Heart left ventricle (tissue), 7 donors: ENCODE results near the gene FAM8A1.

GRCh38 chr6:16763082-16763693 is 1.9 kb upstream of the ATXN1 start:
- PRO-cap, 6 experiments, result peak in 1 of 6 experiments; most common plus-strand start chr6:16763260 (in 1)
- RAMPAGE, long total RNA, 2 experiments, result no peak in any of the 2 experiments
- RRBS, result no CpG with 5 or more reads among the region's 10 CpGs

GRCh38 chr6:16765839-16766701 is 4.8 kb upstream of the ATXN1 start:
- PRO-cap, 6 experiments, result peak in 2 of 6 experiments; most common minus-strand start chr6:16766361 (in 2)
- RAMPAGE, long total RNA, 2 experiments, result no peak in any of the 2 experiments
- RRBS, result no CpG with 5 or more reads among the region's 3 CpGs

DNA sequence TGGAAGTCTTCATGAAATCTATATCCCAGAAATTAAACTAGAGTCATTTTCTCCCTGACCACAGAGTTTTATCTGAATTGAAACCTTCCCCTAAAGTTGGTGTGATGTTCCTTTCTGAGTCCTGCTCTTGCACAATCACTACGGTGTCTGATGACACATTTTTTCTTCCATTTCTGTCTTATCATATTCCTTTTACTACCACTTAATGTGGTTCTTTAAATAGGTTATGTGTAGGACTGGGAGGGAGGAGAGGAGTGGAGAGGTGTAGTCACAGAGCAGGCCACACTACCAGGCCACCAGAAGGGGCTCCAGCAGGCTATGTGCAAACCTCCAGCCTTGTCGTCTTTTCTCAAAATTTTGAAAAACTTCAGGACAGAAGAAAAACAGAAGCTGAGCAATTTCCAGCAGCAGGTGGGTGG is 39.7 kb upstream of the ATXN1 start:
- PRO-cap, 6 experiments, result peak in 1 of 6 experiments; most common plus-strand start position 299 of the sequence (in 1); most common minus-strand start position 136 of the sequence (in 1)
- RAMPAGE, long total RNA, 2 experiments, result no peak in any of the 2 experiments
- RRBS, result no CpG with 5 or more reads among the region's 2 CpGs

DNA sequence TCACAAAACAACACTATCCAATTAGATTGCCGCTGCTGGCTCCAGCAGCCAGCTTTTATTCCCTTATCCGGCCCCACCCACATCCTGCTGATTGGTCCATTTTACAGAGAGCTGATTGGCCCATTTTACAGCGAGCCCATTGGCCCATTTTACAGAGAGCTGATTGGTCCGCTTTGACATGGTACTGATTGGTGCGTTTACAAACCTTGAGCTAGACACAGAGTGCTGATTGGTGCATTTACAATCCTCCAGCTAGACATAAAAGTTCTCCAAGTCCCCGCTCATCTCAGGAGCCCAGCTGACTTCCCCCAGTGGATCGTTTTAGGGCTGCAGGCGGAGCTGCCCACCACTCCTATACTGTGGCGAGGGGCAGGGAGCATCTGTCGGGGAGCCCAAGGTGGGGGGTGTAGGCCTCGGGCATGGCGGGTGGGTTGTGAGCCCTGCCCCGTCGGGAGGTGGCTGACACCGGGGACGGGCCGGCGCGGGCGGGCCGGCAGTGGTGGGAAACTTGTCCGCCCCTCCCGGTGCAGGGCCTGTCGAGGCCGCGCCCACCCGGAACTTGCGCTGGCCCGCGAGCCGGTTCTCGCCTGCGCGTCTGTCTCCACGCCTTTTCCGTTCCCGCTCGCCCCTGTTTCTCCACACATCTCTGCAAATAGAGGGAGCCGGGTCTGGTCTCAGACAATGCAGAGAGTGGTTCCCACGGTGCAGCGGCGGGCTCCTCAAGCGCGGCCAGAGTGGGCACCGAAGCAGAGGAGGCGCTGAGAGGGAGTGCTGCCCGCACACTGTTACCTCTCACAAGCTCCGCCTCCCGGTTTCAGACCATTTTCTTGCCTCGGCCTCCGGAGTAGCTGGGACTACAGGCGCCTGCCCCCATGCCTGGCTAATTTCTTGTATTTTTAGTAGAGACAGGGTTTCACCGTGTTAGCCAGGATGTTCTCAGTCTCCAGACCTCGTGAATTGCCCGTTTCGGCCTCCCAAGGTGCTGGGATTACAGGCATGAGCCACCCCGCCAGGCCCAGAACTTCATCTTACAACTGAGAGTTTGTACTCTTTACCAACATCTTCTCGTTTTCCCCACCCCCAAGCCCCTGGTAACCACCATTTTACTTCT is 86.0 kb upstream of the STMND1 start:
- PRO-cap, 6 experiments, result peak in 3 of 6 experiments; most common plus-strand start position 681 of the sequence (in 2); most common minus-strand start position 736 of the sequence (in 2)
- RAMPAGE, long total RNA, 2 experiments, result no peak in any of the 2 experiments
- RRBS, result 12% methylated on average over 1 of the region's 58 CpGs

DNA sequence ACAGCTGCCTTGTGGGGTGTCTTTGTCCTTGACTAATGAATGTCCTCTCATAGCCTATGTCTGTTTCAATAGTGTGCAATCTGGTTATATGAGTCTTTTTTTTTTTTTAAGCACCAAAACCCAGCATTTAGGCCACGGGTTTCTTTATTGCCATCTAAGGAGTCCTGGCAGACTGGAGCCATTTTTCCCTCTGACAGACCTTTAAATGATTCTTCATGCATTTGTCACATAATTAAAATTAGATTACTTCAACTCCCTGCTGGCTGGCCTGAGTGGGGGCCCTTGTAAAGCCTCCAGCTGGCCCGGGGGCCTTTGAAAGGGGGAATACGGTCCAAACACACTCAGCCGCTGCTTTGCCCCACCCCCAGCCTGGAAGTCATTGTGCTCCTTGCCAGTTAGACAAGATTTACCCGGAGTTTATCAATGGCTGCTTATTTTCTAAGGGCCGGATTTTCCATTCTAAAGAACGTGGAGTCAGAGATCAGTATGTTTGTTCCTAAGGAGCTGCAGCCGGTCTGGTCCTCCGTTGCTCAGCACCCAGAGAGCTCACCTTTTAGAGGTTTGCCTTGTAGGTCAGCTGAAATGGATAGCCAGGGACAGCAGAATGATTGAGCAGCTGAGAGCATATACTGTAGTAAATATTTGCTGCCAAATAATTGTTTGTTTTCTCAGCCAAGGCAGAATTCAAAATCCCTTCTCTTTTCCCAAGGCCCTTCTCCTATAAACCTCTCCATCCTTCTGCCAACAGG is 68.6 kb upstream of the RBM24 start:
- PRO-cap, 6 experiments, result no peak in any of the 6 experiments
- RAMPAGE, long total RNA, 2 experiments, result no peak in any of the 2 experiments
- RRBS, result 8% methylated on average over 5 of the region's 9 CpGs

GRCh38 chr6:17281794-17282851 is 962 bp downstream of the RBM24 start:
- PRO-cap, 6 experiments, result peak in 4 of 6 experiments; most common plus-strand start chr6:17281898 (in 1); most common minus-strand start chr6:17282417 (in 2)
- RAMPAGE, long total RNA, 2 experiments, result no peak in any of the 2 experiments
- RRBS, result 1% methylated on average over 18 of the region's 52 CpGs

- PRO-cap, 6 experiments, result no peak in any of the 6 experiments
- RAMPAGE, long total RNA, 2 experiments, result no peak in any of the 2 experiments
- RRBS, result no CpG with 5 or more reads among the region's 8 CpGs
These were observed 98.4 kb downstream of the CAP2 start for GRCh38 chr6:17491606-17492293.

DNA sequence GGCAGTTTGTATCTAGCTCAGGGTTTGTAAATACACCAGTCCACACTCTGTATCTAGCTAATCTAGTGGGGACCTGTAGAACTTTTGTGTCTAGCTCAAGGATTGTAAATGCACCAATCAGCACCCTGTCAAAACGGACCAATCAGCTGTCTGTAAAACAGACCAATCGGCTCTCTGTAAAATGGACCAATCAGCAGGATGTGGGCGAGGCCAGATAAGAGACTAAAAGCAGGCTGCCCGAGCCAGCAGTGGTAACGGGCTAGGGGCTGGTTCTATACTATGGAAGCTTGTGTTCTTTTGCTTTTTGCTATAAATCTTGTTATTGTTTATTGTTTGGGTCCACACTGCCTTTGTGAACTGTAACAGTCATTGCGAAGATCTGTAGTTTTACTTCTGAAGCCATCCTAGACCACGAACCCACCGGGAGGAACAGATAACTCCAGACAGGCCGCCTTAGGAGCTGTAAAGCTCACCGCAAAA is 18.8 kb upstream of the FAM8A1 start:
- PRO-cap, 6 experiments, result peak in 3 of 6 experiments; most common plus-strand start position 254 of the sequence (in 3)
- RAMPAGE, long total RNA, 2 experiments, result no peak in any of the 2 experiments
- RRBS, result no CpG with 5 or more reads among the region's 10 CpGs

DNA sequence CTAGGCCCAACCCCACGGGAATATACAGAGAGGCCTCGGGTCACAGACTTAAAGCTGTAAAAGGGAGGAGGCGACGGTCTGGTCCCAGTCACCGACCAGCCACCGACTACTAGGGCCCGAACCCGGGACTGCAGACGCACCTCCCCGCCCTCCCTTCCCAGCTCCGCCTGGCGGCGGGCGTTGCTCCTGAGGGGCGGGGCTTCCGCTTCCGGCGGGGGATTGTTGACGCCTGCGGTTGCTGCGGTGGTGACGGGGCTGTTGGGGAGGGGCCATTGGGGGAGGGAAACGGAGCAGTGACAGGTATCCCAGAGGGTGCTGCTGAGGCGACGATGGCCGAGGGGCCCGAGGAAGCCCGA is at the start of gene FAM8A1:
FAM8A1 (plus strand) TSS at position 222 of the 356 bp plus-strand sequence.
- PRO-cap, 6 experiments, result peak in 6 of 6 experiments; most common plus-strand start position 272 of the sequence (in 3); most common minus-strand start position 130 of the sequence (in 6)
- RAMPAGE, long total RNA, 2 experiments, result start-site peak on the plus strand in 1 of 2 experiments, centred at position 291 of the sequence, 15 reads per replicate
- RRBS, result under 1% methylated on average over 7 of the region's 28 CpGs

- PRO-cap, 6 experiments, result peak in 6 of 6 experiments; most common plus-strand start chr6:17707070 (in 5)
- RAMPAGE, long total RNA, 2 experiments, result no peak in any of the 2 experiments
- RRBS, result no CpG with 5 or more reads among the region's 17 CpGs
These were observed 228 bp upstream of the NUP153 start for GRCh38 chr6:17706991-17707314.

- PRO-cap, 6 experiments, result no peak in any of the 6 experiments
- RAMPAGE, long total RNA, 2 experiments, result no peak in any of the 2 experiments
- RRBS, result no CpG with 5 or more reads among the region's 4 CpGs
These were observed 104.4 kb upstream of the NUP153 start for GRCh38 chr6:17811004-17811560.

DNA sequence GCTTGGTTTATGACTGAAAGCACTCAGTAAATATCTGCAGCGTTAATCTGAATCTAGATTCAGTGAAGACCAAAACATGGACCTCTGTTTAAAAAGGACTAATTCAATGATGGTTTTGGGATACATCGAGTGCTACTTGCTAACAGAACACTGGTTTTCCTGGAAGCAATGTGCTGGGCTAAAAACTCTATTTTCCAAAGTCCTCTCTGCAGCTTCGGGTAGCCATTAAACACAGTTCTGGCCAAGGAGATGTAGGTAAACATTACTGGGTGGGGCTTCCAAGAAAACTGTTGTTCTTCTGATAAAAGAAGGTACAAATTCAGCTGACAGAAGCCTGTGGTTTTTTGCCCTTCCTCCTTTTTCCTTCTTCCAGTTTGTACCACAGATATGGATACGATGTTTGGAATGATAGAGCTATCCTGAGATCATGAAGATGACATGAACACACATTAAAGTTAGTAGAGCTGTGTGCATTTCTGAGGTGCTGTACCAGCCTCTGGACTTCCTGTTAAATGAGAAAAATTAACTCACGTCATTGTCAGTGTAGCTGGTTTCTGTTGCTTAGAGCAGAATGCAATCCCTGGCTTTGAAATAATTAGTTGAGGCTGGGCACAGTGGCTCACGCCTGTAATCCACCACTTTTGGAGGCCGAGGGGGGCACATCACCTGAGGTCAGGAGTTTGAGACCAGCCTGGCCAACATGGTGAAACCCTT is 136.6 kb upstream of the NUP153 start:
- PRO-cap, 6 experiments, result no peak in any of the 6 experiments
- RAMPAGE, long total RNA, 2 experiments, result no peak in any of the 2 experiments
- RRBS, result no CpG with 5 or more reads among the region's 7 CpGs

GRCh38 chr6:17940434-17940848 is 47.0 kb downstream of the KIF13A start:
- PRO-cap, 6 experiments, result no peak in any of the 6 experiments
- RAMPAGE, long total RNA, 2 experiments, result no peak in any of the 2 experiments
- RRBS, result no CpG with 5 or more reads among the region's 1 CpG

DNA sequence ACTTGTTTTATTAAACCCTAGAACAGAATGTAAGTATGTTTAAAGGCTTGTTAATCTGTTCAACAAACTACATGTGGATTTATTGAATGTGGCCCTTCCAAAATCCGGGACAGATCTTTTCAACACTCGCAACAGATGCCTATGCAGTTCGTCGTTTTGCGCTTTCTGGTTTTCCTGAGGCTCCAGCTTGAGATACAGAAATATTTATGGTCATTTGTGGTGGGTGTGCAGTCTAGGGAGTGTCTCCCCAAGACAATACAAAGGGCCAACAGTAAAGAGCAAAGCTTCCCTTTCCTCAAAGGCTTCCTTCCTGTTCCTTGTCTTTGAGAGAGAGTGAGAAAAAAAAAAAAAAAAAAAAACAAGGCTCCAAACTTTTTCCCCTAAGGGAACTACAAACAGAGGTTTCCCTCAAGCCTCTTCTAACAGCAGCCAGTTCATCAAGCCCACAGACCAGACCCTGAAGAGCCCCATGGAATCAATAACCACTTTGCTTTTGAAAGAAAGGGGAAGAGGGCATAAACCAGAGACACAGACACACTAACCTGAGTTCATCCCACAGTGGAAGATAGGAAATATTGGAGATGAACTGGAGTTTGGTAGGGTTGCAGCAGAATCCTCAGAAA is 14.8 kb downstream of the KIF13A start:
- PRO-cap, 6 experiments, result peak in 2 of 6 experiments; most common minus-strand start position 176 of the sequence (in 2)
- RAMPAGE, long total RNA, 2 experiments, result no peak in any of the 2 experiments
- RRBS, result no CpG with 5 or more reads among the region's 5 CpGs

DNA sequence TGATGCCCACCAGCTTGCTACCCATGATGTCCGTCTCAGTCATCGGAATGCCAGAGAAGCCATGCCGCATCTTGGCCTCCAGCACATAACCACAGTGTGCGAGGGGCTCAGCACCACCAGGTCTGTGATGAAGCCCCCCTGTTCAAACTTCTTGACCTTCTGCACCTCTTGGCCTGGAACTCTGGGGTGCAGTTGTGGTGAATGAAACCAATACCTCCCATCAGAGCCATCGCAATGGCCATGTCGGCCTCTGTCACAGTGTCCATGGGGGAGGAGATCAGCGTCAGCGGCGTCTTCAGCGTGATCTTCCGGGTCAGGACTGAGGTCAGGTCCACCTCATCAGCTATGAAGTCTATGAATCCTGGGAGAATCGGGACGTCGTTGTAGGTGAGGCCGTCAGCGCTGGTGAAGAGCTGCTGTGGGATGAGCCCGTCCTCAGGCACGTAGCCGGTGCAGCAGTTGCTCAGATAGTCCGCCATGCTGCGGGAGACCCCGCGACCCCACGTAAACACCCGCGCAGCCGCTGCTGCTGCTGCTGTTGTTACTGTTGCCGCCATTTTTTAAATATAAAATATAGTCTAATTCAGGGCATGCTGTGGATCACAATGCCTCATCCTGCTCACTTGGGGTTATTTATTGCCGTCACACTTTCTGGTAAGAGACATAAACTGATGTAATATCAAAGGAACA is 18.8 kb upstream of the RNF144B start:
- PRO-cap, 6 experiments, result no peak in any of the 6 experiments
- RAMPAGE, long total RNA, 2 experiments, result no peak in any of the 2 experiments
- RRBS, result no CpG with 5 or more reads among the region's 29 CpGs

- PRO-cap, 6 experiments, result no peak in any of the 6 experiments
- RAMPAGE, long total RNA, 2 experiments, result no peak in any of the 2 experiments
- RRBS, result no CpG with 5 or more reads among the region's 4 CpGs
These were observed 683.7 kb upstream of the ID4 start for GRCh38 chr6:19153396-19153902.

- PRO-cap, 6 experiments, result no peak in any of the 6 experiments
- RAMPAGE, long total RNA, 2 experiments, result no peak in any of the 2 experiments
These were observed 78.2 kb downstream of the MBOAT1 start for GRCh38 chr6:20134108-20134460.

- PRO-cap, 6 experiments, result no peak in any of the 6 experiments
- RAMPAGE, long total RNA, 2 experiments, result no peak in any of the 2 experiments
- RRBS, result no CpG with 5 or more reads among the region's 5 CpGs
These were observed 41.8 kb downstream of the MBOAT1 start for GRCh38 chr6:20170214-20171098.

- PRO-cap, 6 experiments, result peak in 4 of 6 experiments; most common plus-strand start chr6:20212857 (in 2); most common minus-strand start chr6:20212919 (in 2)
- RAMPAGE, long total RNA, 2 experiments, result no peak in any of the 2 experiments
- RRBS, result no CpG with 5 or more reads among the region's 11 CpGs
These were observed 500 bp upstream of the MBOAT1 start for GRCh38 chr6:20212828-20213110.

- PRO-cap, 6 experiments, result peak in 6 of 6 experiments; most common plus-strand start chr6:20401253 (in 1); most common minus-strand start chr6:20401245 (in 3)
- RAMPAGE, long total RNA, 2 experiments, result no peak in any of the 2 experiments
- RRBS, result 2% methylated on average over 3 of the region's 29 CpGs
These were observed 510 bp upstream of the E2F3 start for GRCh38 chr6:20401096-20401642.